SK-N-SH (cell line): ENCODE measurements around the gene LAMA1.

DNA sequence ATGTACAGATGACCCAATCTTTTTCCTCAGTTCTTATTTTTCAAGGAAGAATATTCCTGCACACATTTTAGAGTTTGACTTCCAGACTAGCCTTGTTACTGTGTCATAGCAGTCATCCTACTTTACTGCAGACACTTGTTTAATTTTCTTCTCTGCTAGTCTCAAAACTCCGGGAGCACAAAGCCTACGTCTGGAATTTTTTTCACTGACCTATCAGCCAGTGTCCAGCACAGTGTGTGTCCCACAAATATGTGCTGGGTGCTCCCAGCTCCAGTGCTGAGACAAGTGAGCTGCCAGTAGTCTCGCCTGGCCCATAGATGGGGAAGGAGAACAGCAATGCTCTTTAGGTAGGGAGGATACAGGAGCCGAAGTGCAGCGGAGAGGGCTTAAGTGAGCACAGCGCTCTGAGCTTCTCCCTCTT, 33.9 kb downstream of the ARHGAP28 start:
- RRBS, result no CpG with 5 or more reads among the region's 6 CpGs
CAGE:
- cytosol, long polyA plus RNA, result no peak
- long polyA plus RNA, result no peak
- nucleus, long polyA plus RNA, result no peak

DNA sequence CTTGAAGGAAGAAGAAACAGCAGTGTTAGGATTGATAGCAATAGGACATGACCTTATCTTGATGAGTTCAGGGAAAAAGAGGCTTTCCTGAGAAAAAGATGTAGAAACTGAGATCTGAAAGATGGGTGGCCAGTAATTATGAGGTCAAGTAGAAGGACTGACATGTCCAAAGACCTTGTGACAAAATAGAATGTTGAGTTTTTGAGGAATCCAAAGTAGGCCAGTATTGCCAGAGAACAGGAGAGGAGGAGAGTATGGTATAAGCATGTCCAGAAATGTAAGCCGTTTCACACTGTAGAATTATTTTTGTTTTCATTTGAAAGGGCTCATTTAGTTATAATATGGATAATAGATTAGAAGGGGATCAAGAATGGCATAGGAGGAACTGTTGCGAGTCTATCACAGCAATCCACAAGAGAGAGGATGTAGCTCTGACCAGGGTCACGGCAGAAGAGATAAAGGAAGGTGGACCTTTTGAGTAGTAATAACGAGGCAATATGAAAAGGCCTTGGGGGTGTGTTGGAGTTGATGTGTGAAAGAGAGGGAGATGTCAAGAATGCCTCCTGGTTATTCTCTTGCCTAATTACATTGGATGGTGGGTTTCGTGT, 104.9 kb downstream of the ARHGAP28 start:
- RRBS, result no CpG with 5 or more reads among the region's 5 CpGs
CAGE:
- cytosol, long polyA plus RNA, result no peak
- long polyA plus RNA, result no peak
- nucleus, long polyA plus RNA, result no peak

DNA sequence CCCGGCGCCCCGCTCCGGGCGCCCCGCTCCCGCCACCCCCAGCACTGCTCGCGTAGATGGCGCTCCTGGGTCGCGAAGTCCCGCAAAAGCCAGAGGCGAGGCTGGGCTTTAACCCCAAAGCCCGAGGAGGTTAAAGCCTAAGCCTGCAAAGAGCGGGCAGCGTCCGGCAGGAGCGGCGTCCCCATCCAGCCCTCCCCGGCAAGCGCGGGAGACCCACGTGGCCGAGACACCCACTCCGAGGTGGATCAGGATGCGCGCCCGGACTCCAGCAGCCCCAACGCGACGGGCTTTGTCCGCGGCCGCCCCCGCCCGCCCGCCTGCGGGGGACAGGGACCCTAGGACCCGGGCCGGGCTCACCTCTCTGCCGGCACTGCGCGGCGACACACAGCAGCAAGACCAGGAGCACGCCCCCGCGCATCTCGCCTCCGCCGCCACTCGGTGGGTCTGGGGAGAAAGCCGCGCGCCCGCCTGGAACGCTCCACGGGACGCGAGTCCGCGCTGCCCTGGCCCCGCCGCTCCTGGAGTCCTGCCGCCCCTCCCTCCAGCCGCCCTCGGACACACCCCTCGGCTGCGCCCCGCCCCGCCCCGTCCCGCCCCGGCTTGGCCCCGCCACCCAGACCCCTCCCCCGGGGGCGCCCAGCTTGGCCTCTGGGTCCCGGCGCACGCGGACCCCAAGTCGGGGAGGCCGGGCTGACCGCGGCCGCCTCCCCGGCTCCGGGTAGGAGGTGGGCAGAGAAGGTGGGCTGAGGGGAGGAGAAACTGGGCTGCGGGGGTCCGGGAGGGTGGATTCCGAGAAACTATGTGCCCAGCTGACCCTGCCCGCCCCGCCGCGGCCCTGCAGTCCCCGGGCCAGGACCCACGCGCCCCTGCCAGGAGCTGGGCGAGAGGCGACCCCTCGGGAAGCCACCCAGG, at the start of gene LAMA1:
Gene LAMA1 (minus strand): TSS at position 495 of the 912 bp plus-strand sequence.
- RRBS, result 3% methylated on average over 25 of the region's 101 CpGs
CAGE:
- cytosol, long polyA plus RNA, result no peak
- long polyA plus RNA, result no peak
- nucleus, long polyA plus RNA, result no peak

DNA sequence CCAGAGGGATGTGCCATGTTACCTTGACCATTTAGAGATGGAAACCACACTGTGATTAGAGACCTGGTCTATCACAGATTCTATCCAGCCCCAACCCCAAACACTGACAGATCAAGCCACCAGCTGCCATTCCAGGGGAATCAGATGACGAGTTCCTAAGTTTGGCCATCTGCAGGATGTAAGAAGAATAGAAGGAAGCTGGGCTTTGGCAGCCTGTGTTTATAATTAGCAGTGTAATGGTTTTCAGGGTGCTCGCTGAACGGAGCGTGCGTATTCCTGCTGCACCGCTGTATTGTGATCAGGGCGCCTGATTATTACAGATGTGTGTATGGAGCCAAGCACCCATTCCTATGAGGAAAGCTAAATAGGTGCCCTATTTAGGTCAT, 138.1 kb downstream of the LRRC30 start:
- RRBS, result no CpG with 5 or more reads among the region's 7 CpGs
CAGE:
- cytosol, long polyA plus RNA, result no peak
- long polyA plus RNA, result no peak
- nucleus, long polyA plus RNA, result no peak

DNA sequence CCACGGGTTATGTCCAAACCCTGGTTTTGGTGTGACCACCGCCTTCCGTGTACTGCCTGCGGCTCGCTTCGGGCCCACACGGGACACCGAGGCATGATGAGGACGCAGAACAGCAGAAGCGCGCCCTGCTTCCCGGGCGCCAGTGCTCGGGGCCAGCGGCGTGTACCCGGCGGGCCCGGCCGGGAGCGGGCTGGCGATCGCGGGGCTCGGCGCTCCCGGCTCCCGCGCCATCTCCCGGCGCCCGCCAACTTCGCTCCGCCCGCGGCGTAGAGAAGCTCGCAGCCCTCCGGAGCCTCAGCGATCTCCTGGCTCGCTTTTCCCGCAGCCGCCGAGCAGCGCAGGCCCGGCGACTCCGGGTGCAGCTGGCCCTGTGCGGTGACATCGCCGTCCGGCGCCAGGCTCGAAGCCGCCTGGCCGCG, 586 bp upstream of the PTPRM start:
- RRBS, result 2% methylated on average over 31 of the region's 57 CpGs
CAGE:
- cytosol, long polyA plus RNA, result no peak
- long polyA plus RNA, result no peak
- nucleus, long polyA plus RNA, result no peak

- RRBS, result no CpG with 5 or more reads among the region's 8 CpGs
CAGE:
- cytosol, long polyA plus RNA, result no peak
- long polyA plus RNA, result no peak
- nucleus, long polyA plus RNA, result no peak
Measured at GRCh38 chr18:7629875-7630619, 62.9 kb downstream of the PTPRM start.

- RRBS, result no CpG with 5 or more reads among the region's 4 CpGs
CAGE:
- cytosol, long polyA plus RNA, result no peak
- long polyA plus RNA, result no peak
- nucleus, long polyA plus RNA, result no peak
Measured at GRCh38 chr18:7672807-7673730, 106.0 kb downstream of the PTPRM start.

DNA sequence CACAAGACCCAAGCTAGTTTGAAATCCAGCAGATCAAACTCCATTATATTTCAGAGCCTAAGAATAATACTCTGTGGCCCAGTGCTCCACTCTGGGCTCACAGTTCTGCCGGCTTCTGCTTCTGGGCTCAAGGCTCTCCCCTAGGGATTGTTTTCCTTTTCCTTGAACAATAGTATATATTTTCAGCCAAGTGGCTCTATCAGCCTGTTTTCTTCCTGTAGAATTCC, 467.4 kb downstream of the PTPRM start:
- RRBS, result no CpG with 5 or more reads among the region's 1 CpG
CAGE:
- cytosol, long polyA plus RNA, result no peak
- long polyA plus RNA, result no peak
- nucleus, long polyA plus RNA, result no peak

- RRBS, result no CpG with 5 or more reads among the region's 1 CpG
CAGE:
- cytosol, long polyA plus RNA, result no peak
- long polyA plus RNA, result no peak
- nucleus, long polyA plus RNA, result no peak
Measured at GRCh38 chr18:8284009-8284208, 325.3 kb upstream of the RAB12 start.

GRCh38 chr18:8302132-8302704, 307.0 kb upstream of the RAB12 start:
- RRBS, result no CpG with 5 or more reads among the region's 8 CpGs
CAGE:
- cytosol, long polyA plus RNA, result no peak
- long polyA plus RNA, result no peak
- nucleus, long polyA plus RNA, result no peak

GRCh38 chr18:8608303-8608684, 943 bp upstream of the RAB12 start:
- RRBS, result no CpG with 5 or more reads among the region's 8 CpGs
CAGE:
- cytosol, long polyA plus RNA, result no peak
- long polyA plus RNA, result no peak
- nucleus, long polyA plus RNA, result no peak

DNA sequence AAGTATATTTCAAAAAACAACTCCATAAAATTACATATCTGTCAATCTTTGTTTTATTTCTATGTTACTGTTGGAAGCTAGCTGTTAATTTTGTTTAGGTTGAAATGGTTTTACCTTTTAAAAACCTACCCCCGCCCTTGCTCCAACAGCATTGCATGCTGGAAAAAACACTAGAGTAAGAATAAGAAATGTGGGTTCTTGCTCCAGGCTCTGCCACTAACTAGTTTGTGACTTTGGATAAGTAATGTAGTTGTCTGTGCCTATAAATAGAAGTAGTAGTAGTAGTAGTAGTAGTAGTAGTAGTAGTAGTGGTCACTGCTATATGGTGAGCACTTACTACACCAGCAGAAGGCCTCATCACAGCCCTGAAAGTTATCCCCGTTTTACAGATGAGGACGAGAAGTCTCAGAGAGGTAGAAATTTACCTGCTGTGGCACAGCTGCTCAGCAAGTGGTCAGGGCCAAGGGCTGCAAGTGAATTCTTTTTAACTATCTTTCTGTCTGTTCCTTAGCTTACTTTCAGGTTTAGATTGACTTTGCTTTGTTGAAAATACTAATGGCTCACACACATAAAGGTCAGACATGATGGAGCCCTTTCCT, 4.4 kb downstream of the RAB12 start:
- RRBS, result no CpG with 5 or more reads among the region's 3 CpGs
CAGE:
- cytosol, long polyA plus RNA, result no peak
- long polyA plus RNA, result no peak
- nucleus, long polyA plus RNA, result no peak

GRCh38 chr18:8640042-8640302, 30.7 kb downstream of the RAB12 start:
- RRBS, result no CpG with 5 or more reads among the region's 4 CpGs
CAGE:
- cytosol, long polyA plus RNA, result no peak
- long polyA plus RNA, result no peak
- nucleus, long polyA plus RNA, result no peak

- RRBS, result 39% methylated on average over 4 of the region's 33 CpGs
CAGE:
- cytosol, long polyA plus RNA, result no peak
- long polyA plus RNA, result no peak
- nucleus, long polyA plus RNA, result no peak
Measured at GRCh38 chr18:8704258-8704908, 973 bp upstream of the MTCL1 start.

DNA sequence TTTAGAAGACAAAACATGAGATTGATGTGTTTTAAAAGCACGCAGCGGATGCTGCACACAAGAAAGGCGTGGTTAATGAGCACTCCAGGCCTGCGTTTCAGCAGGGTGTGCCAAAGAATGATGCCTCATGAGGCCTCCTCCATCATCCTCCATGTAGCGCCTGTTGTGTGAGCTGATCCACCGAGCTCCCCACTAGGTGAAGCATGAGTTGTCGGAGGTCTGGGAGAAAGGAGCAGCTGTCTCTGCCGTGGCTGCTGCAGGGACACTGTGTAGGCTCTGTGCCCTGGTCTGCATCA, 60.7 kb downstream of the MTCL1 start:
- RRBS, result no CpG with 5 or more reads among the region's 8 CpGs
CAGE:
- cytosol, long polyA plus RNA, result no peak
- long polyA plus RNA, result no peak
- nucleus, long polyA plus RNA, result no peak

DNA sequence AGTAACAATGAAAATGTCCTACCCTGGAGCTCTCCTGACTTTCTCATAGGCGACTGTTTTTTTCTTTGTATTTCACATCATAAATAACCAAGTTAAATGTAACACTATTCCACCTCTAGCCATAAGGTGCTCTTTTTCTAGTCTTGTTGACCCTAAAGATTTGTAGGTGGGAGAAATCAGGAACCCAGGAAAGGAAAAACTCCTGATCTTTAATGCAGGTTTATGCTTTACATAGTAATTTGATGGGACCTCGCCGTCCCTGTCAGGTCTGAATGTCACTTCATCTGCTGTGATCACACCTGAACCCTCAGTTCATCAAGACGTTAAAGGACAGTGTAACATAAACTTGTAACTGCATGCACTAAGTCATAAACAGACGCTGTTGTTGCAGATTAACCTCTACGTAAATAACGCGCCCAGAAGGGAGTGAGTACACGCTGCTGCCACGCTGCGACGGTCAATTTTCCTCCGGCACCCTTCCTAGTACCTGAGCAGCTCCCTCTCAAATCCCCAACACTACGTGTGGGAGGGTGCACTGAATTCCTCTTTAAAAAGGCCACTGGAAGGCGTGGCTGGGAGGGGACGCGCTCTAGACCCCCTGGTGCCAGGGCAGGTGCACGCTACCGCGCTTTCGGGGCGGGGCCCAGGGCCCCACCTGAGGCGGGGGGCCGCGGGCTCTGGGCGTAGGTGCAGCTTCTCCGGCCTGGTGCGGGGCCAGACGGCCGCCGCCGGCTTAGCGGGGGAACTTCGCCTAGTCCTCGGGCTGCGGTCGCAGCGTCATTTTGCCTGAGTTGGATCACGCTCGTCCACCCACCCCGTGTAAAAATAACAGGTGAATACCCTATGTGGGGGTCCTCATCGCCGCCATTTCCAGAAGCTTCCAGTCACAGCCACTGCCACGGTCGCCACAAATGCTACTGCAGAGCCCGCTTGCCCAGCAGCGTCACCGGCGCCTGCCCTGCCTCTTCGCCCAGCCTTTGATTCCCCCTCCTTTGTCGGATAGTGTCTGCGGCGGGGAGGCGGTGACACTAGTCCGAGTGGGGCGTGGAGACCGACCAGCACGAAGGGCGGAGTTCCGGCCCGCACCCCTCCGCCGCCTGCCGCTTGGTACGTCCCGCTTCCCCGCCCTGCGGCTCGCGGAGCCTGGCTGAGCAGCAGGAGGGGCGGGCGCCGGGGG, 669 bp upstream of the ANKRD12 start:
- RRBS, result 1% methylated on average over 10 of the region's 73 CpGs
CAGE:
- cytosol, long polyA plus RNA, result no peak
- long polyA plus RNA, result no peak
- nucleus, long polyA plus RNA, result no peak

DNA sequence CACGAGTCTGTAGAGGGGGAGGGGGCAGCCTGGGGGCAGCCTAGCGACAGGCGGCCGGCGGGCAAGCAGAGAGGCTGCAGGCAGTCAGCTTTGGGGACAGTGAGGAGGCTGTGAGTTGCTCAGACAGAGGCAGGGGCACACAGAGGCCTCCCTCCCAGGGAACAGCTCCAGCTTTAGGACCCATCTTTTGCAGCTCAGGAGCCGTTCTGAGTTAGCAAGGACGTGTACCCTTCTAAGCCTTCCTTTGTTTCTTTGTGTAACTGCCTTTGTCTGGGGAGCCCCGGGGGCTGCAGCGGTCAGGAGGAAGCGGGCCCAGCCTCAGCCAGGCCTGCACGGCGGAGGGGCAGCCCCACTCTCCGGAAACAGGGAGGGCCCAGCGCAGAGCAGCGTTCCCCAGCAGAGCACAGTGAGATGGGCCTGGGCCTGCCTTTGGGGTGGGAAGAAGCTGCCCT, 41.1 kb upstream of the RALBP1 start:
- RRBS, result 89% methylated on average over 8 of the region's 15 CpGs
CAGE:
- cytosol, long polyA plus RNA, result no peak
- long polyA plus RNA, result no peak
- nucleus, long polyA plus RNA, result no peak

GRCh38 chr18:9711479-9712059, 3.5 kb downstream of the RAB31 start:
- RRBS, result no CpG with 5 or more reads among the region's 6 CpGs
CAGE:
- cytosol, long polyA plus RNA, result no peak
- long polyA plus RNA, result no peak
- nucleus, long polyA plus RNA, result no peak

- RRBS, result no CpG with 5 or more reads among the region's 17 CpGs
CAGE:
- cytosol, long polyA plus RNA, result no peak
- long polyA plus RNA, result no peak
- nucleus, long polyA plus RNA, result no peak
Measured at GRCh38 chr18:9849473-9850172, 36.1 kb upstream of the TXNDC2 start.

DNA sequence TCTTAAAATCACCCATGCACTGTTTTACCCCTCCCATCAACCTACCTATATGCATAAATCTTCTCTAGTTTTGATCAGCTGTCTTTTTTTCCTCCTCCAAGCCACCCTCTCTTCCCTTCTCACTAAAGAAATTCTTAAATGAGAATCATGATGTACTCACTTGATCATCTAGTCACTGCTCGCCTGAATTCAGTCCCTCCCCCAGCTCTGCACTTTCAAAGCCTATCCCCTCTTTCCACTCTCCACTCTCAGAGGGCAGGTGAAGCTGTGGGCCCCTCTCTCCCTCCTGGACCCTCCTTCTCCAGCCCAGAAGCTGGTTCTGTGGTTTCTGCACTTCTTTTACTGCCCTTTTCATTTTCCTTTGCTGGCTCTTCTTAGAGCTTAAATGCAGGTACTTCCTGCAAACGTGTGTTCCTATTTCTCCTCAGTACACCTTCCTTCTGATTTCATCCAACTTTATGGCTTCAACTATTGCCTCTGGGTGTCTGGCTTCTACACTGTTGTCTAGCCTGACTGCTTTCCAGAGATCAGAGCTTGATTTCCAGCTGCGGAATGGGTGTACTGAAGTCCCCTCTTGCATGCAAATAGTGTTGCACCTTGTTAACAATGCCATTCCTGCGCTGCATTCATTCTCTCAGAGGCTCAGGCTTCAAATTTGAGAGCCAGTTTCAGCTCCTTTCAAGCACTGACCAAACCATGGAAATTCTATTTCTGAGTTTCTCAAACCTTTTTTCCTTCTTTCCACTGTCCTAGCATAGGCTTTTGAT, 15.2 kb upstream of the TXNDC2 start:
- RRBS, result no CpG with 5 or more reads among the region's 4 CpGs
CAGE:
- cytosol, long polyA plus RNA, result no peak
- long polyA plus RNA, result no peak
- nucleus, long polyA plus RNA, result no peak